Placental epithelial cell (primary cell): ENCODE measurements around the genes EGR2 and REEP3.

DNA sequence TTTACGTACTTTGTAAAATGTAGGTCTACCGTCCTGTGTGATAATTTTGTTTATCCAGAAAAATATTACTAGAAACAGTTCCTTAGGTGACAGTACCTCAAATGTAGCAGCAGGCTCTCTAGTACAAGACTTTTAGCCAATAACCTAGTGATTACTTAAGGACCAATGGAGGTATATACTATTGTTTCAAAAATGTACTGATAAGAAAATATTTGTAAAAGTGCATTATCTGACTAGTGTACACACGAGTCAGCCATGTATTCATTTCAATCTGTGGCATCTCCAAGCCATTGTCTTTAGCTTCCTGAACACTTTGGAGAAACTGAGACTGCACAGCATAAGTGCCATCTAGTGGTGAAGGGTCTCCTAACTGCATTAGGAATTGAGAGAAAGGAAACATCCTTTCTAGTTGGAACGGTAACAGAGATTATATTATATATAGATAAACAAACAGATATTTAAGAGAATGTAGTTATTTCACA is 23.7 kb downstream of the RTKN2 start:
- CAGE, long polyA plus RNA = no peak

- CAGE, long polyA plus RNA = no peak
Measured at GRCh38 chr10:62433441-62433761, 59.2 kb downstream of the ZNF365 start.

DNA sequence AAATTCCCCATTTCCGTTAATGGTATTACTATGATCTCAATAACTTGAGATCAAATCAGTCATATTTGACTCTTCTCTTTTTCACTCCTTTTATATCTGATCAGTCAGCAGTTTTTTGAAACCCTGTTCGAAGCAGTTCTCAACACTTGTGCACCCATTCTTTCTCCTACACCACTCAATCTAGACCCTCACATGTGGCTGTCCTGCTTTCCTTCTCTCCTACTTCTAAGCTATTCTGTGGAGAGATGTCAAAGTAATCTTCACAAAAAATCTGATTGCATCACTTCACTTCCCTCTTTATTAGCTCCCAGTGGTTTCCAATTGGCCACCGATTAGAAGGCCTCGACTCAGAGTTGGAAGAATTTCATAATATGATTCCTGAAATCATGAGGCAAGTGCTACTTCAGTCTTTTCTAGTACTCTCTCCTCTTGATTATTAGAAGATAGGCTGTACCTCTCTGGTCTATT is 129.0 kb downstream of the ZNF365 start:
- CAGE, long polyA plus RNA = no peak

DNA sequence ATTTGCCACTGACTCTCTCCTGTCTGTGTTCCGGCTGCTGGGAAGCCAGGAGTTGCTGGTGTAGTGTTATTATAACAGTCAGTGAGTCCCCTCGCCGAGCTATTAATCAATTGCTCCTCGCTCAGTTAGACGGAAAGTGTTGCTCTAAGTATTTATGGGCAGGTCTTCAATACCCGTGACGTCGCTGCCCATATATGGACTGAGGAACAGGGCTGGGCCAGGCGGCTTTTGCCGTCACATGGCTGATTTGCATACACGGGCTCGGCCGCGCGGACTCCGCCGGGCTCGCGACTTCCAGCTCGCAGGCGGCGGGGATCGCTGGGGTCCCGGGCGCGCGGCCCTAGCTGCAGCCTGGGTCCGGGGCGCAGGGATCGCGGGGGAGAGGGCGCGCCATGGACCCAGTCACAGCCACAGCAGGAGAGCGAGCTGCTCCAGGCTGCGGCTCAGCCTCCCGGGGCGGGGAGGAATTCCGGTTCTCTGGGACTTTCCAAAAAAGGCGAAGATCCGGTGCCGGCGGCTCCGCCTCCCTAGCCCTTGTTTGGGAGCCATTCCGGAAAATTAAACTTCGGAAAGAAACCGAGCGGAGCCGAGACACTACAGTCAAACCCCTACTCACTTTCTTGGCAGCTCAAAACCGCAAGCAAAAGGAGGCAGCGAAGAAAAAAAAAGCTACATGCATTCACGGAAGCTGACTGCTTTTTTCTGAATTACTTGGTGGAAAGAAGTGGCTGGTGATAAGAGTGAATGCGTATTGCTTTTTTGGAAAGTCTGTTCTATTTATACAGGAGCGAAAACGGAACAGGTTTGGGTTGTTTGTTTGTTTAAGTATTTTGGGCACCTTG is at the start of gene EGR2:
TSS of gene EGR2 (minus strand) at position 127 of the 842 bp plus-strand sequence.
- CAGE, long polyA plus RNA = no peak

DNA sequence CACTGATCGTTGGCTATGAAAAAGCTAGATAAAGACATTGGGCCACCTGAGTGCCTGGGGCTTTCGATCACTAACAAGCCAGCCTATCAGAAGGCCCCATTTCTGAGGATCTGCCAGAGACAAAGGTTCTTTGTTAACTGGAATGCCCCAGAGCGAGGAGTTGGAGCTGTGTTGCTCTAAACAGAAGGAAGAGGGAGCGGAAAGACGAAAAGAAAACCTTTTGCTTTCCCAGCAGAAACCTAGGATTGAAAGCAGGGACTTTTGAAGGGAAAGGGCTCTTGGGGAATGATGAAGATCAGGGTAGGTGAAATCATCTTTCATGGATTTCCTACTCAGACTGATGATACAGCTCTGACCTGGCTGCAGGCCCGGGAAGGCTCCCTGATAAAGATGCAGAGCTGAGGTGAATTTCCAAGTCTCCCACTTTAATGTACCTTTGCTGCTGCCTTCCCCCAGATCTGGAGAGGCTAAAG is 95.5 kb upstream of the EGR2 start:
- CAGE, long polyA plus RNA = no peak

- CAGE, long polyA plus RNA = no peak
Measured at GRCh38 chr10:63225655-63225989, 92.5 kb downstream of the NRBF2 start.

GRCh38 chr10:63430278-63430790 is 35.4 kb downstream of the JMJD1C start:
- CAGE, long polyA plus RNA = no peak

GRCh38 chr10:63466203-63466540 is 395 bp upstream of the JMJD1C start:
- CAGE, long polyA plus RNA = no peak

GRCh38 chr10:63521310-63522416 is at the start of gene REEP3:
Gene REEP3 (plus strand): TSS chr10:63521401.
- CAGE, long polyA plus RNA = no peak

DNA sequence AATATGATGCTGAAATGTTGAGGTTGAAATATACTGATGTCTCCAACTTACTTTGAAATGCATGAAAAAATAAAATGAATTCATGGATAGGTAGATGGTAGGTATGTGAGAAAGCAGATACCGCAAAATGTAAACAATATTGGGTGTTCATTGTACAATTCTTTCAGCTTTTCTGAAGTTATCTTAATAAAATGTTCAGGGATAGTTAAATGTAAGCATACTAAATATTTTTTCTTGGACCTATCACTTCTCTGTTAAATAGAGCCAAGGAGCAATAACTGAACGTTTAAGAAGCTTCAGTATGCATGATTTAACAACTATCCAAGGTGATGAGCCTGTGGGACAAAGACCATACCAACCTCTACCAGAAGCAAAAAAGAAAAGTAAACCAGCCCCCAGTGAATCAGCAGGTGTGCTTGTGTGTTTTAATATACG is 88.7 kb downstream of the REEP3 start:
- CAGE, long polyA plus RNA = no peak

DNA sequence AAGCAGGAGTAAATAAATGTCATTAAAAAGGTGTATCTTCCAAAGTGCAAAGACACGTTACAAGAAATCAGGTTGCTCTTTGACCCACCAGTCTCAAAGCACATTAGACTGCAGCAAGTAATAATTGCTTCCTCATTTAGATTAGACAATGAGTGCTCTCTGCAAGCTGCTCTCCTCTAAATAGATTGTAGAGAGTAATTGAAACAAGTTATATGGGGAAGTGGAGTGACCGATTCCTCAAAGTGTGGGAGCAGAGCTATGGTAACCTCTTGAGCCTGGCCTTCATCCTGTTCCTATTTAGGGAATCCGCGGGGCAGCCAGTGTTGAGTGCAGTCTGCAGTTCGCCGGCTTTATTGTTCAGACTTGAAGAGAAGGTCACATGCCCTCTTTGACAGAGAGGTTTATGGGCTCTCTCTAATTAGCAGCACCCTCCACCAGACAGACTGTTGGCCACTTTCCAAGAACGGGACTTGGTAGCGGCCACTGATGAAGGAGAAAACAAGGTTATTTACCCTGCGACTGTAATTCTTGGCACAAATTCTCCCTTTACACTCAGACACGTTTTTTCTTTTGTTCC is 107.4 kb downstream of the REEP3 start:
- CAGE, long polyA plus RNA = no peak

DNA sequence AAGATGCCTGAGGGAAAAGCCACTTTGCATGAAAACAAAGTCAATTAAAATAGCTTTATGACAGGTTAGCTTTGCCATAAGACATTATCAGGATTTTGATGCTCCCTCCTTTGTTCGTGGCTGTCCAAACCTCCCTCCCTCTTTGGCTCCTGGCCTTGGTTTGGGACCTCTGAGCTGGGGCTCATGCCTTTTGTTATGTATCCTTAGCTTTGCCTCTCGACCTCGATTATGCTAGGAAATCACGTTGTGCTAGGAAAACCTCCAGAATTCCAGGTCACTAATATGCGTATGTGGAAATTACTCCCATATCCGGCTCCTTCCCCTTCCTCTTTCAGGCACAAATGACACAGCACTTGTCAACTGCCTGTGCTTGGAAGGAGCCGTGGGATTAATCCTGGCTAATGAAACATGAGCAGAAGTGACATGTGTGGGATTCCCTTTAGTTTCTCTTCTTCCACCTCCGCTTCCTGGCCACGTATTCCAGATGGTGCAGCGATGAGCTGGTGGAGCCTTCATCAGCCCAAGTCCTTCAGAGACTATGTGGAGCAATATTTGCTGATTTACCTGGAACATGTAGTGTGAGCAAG is 149.1 kb downstream of the REEP3 start:
- CAGE, long polyA plus RNA = no peak

GRCh38 chr10:63673225-63673845 is 152.1 kb downstream of the REEP3 start:
- CAGE, long polyA plus RNA = no peak

GRCh38 chr10:63799236-63799629 is 278.0 kb downstream of the REEP3 start:
- CAGE, long polyA plus RNA = no peak

DNA sequence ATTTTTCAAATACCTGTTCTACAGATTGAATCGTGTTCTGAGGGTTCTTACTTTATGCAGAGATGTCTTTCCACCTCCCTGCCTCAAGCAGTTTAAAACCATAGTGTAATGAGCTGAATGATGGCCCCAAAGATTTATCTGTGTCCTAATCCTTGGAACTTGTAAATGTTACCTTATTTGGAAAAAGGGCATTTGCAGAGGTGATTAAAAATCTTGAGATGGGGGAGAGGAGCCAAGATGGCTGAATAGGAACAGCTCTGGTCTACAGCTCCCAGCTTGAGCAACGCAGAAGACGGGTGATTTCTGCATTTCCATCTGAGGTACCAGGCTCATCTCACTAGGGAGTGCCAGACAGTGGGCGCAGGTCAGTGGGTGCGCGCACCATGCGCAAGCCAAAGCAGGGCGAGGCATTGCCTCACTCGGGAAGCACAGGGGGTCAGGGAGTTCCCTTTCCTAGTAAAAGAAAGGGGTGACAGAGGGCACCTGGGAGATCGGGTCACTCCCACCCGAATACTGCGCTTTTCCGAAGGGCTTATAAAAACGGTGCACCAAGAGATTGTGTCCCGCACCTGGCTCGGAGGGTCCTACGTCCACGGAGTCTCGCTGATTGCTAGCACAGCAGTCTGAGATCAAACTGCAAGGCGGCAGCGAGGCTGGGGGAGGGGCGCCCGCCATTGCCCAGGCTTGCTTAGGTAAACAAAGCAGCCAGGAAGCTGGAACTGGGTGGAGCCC is 599.0 kb downstream of the REEP3 start:
- CAGE, long polyA plus RNA = no peak

- CAGE, long polyA plus RNA = no peak
Measured at GRCh38 chr10:64370032-64370614, 848.9 kb downstream of the REEP3 start.

DNA sequence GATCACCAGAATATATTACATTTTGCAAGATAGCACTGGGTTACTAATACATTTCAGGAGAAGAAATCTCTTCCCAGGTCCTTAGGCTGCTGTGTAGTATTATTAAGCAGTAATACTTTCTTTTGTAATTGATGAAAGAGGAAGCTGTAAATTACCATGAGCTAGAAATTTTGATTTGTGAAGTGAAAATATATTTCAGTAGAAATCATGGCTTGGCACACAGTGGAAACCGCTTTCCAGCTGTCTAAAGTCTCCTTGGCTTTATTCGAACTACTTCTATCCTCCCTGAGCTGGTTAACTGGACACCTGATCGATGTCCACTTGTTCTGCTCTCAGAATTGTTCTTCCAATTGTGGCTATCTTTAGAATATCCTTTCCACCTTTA is 556.8 kb upstream of the LRRTM3 start:
- CAGE, long polyA plus RNA = no peak

DNA sequence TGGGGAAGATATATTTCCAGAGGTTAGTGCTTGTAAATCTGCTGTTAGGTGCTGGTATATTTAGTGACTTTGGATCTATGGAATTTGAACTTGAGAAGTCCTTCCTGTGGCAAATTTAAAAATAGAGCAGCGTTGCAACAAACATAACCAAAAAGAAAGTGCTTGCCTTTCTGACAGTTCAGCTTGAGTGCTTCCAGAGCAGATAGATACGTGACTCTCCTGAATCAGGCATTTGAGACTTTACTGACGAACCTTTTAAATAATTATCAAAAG is 387.5 kb upstream of the LRRTM3 start:
- CAGE, long polyA plus RNA = no peak

DNA sequence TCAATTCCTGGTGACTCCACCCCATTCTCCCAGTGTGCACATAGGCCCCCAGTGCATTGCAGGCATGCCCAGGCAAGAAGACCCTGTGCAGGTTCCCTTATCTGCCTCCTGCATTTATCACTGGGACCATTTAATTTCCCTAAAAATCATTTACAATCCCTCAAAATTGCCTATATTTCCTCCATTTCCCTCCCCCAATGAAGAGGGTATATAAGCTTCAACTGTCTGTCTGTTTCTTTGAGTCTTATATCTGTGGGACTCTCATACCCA is 354.7 kb downstream of the LRRTM3 start:
- CAGE, long polyA plus RNA = no peak

- CAGE, long polyA plus RNA = no peak
Measured at GRCh38 chr10:67663385-67663775, 32.6 kb downstream of the CTNNA3 start.